M059J (cell line): ENCODE data around the genes RELA and TSGA10IP.

DNA sequence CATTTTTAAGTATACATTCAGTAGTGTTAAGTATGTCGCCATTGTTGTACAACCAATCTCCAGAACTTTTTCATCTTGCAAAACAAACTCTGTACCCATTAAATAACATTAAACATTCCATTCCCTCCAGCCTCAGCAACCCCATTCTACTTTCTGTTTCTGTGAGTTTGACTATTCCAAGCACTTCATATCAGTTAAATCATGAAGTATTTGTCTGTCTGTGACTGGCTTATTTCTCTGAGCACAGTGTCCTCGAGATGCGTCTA lies 44.4 kb downstream of the FRMD8 start:
- RAMPAGE, long total RNA: no peak

GRCh38 chr11:65432042-65432923 lies 45.8 kb downstream of the FRMD8 start:
- RAMPAGE, long total RNA: no peak

DNA sequence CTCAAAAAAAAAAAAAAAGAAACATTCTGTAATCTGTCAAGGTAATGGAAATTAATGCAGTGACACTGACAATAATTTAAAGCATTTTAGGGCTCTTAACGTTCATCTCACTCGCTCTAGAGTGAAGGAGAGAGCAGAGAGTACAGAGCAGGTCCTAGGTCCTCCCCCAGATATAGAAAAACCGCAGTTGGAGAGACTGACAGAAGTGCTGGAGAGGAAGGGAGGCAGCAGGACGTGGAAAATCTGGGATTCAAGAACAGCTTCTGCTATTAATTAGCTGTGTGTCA lies 28.7 kb upstream of the SCYL1 start:
- RAMPAGE, long total RNA: no peak

DNA sequence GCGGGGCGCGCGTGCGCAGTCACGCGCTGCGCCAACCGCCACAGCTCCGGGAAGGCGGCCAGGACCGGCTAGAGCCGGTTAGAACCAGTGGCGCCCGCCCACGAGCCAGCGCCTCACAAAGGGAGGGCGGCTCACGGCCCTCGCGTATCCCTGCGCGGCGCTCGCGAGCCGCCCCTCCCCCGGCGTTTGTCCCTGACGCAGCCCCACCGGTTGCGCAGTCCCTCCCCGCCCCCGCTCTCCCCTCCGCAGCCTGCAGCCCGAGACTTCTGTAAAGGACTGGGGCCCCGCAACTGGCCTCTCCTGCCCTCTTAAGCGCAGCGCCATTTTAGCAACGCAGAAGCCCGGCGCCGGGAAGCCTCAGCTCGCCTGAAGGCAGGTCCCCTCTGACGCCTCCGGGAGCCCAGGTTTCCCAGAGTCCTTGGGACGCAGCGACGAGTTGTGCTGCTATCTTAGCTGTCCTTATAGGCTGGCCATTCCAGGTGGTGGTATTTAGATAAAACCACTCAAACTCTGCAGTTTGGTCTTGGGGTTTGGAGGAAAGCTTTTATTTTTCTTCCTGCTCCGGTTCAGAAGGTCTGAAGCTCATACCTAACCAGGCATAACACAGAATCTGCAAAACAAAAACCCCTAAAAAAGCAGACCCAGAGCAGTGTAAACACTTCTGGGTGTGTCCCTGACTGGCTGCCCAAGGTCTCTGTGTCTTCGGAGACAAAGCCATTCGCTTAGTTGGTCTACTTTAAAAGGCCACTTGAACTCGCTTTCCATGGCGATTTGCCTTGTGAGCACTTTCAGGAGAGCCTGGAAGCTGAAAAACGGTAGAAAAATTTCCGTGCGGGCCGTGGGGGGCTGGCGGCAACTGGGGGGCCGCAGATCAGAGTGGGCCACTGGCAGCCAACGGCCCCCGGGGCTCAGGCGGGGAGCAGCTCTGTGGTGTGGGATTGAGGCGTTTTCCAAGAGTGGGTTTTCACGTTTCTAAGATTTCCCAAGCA lies 27.1 kb upstream of the SCYL1 start:
- RAMPAGE, long total RNA: no peak

- RAMPAGE, long total RNA: no peak
These were observed 1.3 kb downstream of the SCYL1 start for GRCh38 chr11:65526163-65526522.

DNA sequence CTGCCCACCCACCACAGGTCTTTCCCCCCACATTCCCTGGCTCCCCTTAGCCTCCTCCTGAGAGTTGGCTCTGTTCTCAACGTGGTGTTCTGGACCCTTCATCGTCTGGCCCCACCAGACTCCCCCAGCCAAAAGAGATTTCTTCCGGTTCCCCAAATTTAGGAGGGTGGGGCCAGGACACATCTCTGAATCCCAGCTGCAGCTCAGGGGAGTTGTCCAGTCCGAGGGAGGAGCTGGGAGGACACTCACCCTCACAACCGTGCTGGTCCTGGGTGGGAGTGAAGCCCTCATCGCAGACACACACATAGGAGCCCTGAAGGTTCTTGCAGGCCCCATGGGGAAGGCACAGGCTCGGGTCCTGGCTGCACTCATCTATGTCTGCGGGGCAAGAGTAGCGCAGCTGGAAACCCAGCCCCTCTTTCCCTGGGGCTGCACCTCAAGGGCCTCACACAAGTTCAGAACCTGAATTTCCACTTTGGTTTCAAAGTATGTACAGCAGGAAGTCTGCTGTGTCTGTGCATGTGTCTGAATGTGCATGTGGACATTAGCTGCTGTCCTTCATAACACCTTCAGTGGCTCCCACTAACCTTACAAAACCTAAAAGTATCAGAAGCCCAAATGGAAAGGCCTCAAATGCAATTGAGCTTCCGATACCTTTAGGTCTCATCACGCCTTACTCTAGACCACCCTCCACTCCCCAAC lies 16.6 kb downstream of the SCYL1 start:
- RAMPAGE, long total RNA: no peak

DNA sequence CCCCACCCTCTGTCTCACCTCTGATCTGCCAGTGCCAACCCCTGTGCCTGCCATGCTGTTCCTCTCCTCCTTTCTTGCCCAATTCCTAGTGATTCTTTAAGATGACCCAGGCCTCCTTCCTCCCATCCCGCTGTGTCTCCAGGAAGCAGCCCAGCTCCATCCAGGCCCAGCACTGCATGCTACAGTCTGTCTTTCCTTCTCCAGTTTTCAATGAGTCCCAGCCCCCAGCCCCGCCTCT lies 12.3 kb downstream of the LTBP3 start:
- RAMPAGE, long total RNA: no peak

DNA sequence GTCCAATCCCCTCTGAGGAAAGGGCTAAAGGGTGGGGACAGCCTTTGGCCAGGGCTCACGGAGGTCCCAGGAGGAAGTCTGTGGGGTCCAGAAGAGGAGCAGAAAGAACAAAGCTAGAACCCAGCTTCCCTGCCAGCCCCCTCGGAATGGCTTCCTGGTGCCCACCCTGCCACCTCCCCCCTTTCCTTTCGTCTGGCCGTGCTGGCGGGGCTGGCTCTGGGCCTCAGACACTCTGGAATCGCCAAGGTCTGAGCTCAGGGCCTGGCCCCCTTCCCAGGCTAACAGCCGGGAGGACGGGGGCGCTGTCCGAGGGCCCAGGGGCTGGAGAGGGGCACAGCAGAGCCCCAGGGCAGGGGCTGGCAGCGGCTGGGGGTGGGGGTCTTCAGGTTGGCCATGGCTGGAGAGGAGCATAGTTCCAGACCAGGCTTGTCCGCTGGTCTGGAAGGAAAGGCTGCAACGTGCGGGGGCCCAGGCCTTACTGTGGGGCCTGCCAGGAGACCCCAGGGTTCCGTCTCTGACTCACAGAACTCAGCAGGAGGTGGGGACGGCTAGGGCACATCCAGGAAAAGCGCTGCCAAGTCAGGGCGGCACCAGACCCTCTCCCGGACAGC lies 769 bp upstream of the LTBP3 start:
- RAMPAGE, long total RNA: no peak

DNA sequence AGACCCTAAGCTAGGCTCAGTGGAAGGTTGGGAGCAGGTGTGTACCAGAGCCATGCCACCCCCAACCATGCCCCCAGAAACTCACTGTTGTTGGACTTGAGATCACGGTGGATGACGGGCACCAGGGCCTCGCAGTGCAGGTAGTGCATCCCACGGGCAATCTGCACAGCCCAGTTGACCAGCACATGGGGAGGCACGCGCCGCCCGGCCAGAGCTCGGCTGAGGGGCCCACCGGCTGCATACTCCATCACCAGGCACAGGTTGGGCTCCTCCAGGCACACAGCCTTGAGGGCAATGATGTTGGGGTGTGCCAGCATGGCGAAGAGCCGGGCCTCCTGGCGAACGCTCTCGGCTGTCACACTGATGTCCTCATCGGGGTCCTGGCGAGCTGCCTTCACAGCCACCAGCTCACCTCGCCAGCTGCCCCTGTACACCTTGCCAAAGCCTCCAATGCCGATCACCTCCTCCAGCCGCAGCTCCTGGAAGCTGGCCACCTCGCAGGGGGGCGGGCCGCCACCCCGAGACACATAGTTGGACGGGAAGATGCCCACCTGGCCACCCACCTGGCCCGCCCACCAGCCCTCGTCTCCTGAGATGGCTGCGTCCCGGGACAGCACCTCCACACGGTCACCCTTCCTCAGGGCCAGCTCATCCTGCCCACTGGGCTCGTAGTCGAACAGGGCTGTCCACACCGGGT lies 940 bp downstream of the MAP3K11 start:
- RAMPAGE, long total RNA: no peak

DNA sequence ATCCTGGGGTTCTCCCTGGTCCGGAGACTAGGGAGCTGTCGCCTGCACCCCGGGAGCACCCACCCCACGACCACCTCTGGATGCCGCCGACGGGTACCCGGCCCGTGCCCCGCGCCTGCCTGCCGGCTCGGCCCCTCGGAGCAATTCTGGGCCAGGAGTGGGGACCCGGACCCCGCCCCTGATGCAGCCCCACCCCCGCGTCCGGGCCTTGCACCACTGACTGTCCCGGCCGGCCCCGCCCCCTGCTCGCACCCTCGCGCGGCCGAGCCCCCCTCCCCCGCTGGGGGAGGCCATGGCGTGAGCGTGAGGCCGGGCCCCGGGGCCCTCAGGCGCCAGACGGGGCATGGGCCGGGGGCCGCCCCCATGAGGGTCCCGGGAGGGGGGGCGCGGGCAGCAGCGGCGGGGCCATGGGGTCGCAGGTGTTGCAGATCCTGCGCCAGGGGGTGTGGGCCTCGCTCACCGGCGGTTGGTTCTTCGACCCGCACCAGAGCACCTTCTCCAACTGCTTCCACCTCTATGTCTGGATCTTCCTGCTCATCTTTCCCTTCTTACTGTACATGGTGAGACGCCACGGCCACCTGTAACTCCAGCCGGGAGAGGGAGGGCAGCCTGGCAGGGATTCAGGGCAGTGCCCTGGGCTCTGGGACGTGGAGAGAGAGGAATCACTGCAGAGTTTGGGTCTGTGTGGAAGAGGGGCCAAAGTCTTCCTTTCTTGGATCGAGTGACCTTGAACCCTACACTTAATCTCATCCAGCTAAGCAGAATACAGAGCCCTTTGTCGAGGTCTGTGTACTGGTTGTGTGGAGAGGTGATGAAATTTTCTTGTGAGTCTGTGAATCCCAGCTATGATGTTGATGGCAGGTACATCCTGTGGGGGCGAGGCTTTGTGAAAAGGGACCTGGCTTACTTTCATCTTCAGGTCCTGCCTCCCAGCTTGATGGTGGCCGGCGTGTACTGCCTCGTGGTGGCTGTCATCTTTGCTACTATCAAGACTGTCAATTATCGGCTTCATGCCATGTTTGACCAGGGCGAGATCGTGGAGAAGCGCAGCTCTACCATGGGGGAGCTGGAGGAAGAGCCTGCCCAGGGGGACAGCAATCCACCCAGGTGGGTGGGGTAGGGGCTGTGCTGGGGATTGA lies 698 bp downstream of the PCNX3 start:
- RAMPAGE, long total RNA: no peak

- RAMPAGE, long total RNA: no peak
These were observed at the start of gene RELA for GRCh38 chr11:65662673-65663632. TSS of gene RELA (minus strand) at chr11:65662916.

GRCh38 chr11:65713179-65713838 lies 1.3 kb downstream of the KAT5 start:
- RAMPAGE, long total RNA: no peak

- RAMPAGE, long total RNA: no peak
These were observed 3.8 kb downstream of the OVOL1 start for GRCh38 chr11:65790423-65791219.

DNA sequence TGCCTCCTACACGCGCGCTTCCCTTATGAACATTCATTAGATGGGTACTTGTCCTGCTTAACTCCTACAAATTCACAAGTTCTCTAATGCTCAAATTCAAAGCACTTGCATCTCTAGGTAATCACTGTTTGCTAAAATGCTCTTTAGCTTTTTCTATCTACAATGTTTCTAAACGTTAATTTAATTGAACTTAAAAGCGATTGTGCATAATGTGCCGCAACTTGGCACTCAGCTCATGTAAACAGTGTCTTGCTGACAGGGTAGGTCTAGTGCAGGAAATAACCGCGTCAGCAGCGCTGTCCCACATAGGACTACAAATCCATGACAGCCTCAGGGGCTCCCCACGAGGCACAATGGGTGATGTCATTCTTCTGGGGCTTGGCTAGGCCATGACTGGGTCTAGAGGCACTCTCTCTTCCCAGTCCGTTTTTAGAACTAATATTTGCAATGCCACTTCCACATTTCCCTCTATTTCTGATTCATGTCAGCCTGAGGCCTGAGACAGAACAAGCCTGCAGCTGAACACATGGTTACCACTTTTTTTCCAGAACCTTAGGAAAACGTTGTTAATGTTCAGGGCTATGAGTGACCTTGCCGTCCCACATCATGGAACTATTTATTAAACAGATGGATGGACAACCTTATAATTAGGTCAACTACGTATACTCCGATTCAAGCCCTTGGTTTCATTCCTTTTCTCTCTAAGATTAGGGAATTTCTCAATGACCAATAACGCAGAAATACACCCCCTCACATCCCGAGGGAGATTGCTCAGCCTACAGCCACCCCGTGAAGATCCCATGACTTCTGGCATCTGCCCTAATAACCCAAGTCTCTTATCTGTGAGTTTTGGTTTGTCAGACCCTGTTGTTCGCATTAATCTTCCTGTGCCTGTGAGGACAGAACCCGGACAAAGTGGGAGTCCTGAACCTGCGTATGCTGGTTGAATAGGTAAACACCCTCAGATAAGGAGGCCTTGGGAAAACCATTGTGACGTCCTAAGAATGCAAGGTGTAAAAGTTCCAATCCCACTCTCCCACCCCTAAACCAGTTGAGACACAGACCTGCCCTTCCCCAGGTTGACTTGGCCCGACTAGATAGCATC lies 19.4 kb upstream of the SNX32 start:
- RAMPAGE, long total RNA: no peak

DNA sequence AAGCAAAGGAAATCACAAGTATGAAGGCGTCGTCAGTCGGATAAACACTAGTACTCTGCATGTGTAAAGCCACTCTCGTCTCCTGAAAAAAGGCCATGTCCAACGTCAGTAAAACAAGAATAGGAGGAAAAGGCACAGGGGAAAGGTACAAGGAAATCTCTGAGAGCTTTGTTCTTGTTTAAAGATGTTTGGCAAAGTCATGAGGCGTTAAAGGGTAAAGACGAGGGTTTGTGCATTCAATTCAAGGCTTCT lies 580 bp upstream of the CFL1 start:
- RAMPAGE, long total RNA: no peak

GRCh38 chr11:65890769-65891614 lies 519 bp downstream of the CCDC85B start:
- RAMPAGE, long total RNA: no peak

- RAMPAGE, long total RNA: no peak
These were observed at the start of gene TSGA10IP for GRCh38 chr11:65945270-65946025. TSS of gene TSGA10IP (plus strand) at chr11:65945480.

DNA sequence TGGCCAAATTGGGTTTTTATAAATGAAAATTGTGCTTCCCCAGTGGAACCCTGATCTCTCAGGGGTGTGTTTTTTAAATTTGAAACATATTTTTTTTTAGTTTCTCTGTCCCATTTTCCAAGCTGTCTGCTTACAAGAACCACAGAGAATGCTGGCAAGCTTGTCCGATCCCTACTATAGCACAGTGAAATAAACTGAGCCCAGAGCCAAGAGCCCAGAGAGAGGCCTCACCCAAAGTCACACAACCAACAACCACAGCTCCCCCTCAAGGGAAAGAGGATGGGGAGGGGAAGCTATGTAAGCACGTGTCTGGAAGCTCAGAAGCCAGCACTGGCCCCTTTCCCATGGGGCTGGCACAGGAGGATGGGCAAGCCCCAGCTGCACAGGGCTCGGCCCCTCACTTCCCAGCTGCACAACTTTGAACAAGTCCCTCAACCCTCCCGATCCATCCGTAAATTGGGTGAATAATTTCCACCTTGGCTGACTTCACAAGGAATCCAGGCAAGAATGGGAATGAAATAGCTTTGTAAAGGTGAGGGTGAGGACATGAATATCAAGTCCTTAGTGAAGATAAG lies 3.2 kb upstream of the SART1 start:
- RAMPAGE, long total RNA: no peak

DNA sequence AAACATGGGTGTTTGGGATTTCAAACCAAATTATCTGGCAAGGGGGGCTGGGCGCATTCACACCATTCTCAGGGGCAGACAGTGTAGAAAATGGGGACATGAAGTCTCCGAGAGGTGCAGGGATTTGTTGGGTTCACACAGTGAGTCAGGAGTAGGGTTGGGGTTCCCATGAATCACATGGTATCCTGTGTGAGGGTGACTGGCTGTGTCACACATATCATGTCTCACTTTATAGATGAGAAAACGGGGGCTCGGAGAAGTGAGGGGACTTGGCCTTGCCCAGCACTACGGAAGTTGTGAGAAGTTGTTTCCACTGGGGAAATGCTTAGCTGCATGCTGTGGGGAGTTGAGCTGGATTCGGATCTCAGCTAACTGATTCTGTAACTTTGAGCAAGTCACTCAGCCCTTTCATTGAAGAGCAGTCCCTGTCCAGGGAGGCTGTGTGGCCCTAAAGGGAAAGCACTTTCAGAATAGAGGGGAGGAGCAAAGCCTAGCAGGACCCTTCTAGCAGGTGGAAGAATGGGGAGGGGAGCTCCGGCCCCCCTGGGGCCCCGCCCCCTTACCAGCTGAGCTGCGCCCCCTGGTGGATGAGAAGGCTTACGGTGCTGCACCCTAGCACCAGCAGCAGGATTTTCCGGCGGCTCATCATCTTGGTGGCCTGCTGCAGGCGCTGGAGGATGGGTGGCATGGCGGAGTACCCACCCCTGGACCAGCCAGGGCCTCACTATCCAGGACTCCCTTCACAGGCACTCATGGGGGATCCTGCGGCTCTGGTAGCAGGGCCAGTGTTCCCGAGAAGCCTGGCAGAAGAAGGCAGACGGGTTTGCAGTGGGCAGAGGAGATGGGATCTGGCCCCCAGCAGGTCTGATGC lies 4.0 kb downstream of the GAL3ST3 start:
- RAMPAGE, long total RNA: no peak

DNA sequence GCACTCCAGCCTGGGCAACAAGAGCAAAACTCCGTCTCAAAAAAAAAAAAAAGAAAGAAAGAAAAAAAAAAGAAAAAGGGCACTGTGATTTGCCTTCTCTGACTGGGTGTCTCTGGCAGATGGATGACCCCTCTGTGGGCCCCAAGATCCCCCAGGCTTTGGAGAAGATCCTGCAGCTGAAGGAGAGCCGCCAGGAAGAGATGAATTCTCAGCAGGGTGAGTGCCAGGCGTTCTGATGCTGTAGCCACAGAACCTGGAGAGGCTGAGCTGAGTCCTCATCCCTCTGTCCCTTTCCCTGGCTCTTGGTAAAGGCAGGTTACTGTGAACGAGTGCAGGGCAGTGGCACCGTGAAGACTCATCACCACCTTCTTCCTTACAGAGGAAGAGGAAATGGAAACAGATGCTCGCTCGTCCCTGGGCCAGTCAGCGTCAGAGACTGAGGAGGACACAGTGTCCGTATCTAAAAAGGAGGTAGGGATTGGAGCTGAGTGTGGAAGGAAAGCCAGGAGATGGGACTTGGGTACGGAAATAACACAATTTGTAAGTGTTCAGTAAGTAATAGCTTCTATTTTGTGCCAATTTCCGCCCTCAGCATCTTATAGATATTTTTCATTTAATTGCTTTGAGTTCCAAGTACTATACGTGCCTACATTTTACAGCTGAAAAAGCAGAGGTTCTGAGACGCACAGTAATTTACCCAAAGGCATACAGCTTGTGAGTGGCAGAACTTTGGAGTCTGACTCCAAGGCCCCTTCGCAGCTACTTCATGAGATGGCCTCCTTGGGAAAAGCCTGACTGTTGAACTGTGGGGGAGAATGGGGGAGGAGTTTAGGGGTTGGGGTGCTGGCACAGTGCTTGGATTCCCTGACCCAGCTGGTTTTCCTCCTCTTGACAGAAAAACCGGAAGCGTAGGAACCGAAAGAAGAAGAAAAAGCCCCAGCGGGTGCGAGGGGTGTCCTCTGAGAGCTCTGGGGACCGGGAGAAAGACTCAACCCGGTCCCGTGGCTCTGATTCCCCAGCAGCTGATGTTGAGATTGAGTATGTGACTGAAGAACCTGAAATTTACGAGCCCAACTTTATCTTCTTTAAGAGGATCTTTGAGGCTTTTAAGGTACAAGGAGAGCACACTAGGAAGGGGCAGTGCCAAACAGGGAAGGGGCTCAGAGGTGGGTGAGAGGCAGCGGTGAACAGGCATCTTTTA lies 6.2 kb downstream of the SF3B2 start:
- RAMPAGE, long total RNA: no peak